Neural cell (in vitro differentiated cells): ENCODE measurements around the genes TENM3 and IRF2.

GRCh38 chr4:182243279-182243720 is at the start of gene TENM3:
TENM3 (plus strand) TSS chr4:182243402.
- RAMPAGE, long total RNA, result no peak

GRCh38 chr4:182887833-182888253 is 29.3 kb downstream of the DCTD start:
- RAMPAGE, long total RNA, result no peak

DNA sequence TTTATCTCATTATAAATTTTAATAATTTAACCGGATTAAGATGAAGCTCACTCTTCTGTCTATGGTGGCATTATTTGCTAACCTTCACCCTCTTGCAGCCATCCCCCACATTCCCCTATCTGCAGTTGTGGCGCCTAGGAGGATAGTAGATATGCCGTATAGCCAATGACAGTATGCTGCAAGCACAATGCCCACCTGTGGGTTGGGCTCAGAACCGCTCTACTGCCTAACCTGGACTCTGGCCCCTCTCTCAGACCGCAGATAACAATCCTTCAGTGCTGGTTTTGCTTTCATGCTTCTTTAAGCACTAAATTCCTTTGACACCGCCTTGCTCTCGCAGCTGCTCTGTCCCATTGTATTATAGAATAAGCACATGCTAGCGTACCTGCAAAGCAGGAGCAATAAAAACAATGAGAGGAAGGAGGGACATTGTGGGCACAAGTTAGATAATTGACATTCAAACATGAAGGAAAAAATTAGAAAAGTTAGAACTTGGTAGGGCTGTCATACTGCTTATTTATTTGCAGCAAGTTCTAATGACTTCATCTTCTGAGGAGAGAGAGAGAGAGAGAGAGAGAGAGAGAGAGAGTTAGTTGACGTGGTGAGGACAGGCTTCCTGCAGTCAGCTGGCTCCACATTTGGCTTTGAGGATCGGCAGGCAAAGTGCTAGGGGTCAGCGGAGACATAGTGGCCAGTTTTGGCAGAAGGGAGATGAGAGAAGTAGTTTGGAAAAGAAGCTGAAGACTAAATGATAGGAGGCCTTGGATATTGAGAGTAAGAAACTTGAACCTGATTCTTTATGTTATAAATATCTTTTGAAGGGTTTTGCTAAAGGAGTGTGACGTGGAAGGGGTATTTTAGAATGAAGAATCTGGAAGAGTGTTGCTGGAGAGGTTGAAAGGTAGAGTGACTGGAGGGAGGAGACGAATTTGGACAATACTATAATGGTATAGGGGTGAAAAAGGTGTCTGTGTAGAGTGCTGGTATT is 55.9 kb downstream of the WWC2 start:
- RAMPAGE, long total RNA, result no peak

DNA sequence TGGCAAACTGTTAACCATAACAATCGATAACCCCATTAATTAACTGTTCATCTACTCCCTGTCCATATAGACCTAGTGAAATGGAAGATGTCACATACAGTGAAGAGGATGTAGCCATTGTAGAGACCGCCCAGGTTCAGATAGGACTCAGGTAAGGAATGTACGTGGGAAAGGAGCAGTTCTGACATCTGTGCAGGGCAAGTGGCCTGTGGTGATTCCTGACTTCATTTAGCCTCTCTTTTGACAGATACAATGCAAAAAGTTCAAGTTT is 54.5 kb downstream of the CLDN22 start:
- RAMPAGE, long total RNA, result no peak

- RAMPAGE, long total RNA, result no peak
Observed at GRCh38 chr4:183444245-183444473, 277 bp upstream of the CDKN2AIP start.

GRCh38 chr4:183482096-183482656 is 22.7 kb upstream of the ING2 start:
- RAMPAGE, long total RNA, result no peak

DNA sequence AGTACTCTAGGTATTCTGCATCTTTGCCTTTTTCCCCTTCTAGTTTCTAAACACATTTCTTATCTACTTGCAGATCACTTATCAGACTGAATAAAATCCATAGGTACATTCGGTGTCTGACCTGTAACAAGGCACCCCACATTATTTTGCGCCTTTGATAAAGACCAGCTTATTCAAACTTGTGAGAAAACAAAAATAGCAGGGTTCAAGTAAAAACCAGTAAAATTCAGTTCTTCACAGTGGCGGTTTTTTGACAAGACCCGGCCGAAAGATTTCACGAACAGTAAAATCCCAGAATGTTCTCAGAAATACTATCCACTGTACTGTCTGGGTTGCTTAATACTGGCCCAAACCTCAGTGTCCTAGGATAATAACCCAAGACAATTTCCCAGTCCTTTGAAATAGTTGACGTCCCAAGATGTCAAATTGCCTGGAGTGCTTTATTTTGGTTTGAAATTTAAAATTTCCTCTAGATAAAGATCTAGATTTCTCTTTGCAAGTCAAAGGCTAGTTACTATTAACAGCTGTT is 1.8 kb upstream of the ING2 start:
- RAMPAGE, long total RNA, result no peak

DNA sequence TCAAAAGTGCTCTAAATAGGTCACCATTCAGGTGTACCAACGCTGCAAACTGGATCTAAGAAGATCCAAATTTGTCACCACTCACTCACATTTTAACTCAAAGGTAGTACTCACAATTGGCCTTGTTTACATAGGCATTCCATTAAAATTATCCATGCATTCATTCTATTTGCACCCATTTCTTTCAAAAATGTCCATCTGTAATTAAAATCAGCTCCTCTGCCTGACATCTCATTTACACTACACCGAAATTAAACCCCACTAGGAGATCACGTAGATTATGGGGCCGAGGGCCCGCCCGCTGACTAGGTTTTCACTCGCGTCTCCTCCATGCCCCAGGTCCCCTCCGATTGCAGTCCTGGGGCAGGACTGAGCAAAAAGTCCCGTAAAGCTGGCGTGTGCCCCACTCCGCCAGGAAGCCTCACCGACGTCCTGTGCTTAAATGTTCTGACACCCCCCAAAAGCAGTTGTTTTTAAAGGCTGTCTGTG is 1.3 kb upstream of the ING2 start:
- RAMPAGE, long total RNA, result no peak

DNA sequence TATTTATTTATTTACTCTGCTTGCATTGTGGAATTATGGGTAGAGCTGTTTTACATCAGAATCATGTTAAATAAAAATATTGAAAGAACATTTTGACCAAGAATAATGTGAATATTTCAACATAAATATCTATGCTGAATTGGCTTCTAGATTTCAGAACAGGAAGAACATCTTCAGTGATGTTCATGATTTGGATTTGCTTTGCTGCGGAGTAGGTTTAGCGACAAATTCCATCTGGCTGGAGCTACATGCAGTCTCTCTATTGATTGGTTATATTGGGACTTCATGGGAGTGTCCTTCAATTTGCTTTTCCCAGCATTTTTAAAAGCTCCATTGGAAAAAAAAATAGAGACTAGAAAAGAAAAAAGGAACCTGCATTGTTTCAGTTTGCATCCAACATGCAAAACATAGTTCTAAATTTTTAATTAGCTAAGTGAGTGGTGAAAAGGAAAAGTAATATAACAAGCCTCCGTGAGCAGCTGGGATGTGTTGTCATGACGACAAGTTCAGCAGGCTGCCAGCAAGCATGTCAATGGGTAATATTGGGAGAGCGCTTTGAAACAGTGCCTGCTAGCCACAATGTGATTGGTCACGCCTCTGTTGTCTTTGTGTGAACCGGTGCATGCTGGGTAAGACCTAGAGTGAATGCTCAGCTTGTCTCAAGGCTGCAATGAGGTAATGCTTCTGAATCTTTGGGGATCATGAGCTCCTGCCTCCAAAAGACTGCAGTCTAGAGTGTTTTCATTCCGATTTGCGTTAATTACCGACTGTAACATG is 54.7 kb downstream of the STOX2 start:
- RAMPAGE, long total RNA, result no peak

- RAMPAGE, long total RNA, result no peak
Observed at GRCh38 chr4:184097089-184097716, 120.5 kb downstream of the ENPP6 start.

- RAMPAGE, long total RNA, result no peak
Observed at GRCh38 chr4:184099608-184100096, 118.0 kb downstream of the ENPP6 start.

GRCh38 chr4:184313882-184314609 is 96.4 kb upstream of the ENPP6 start:
- RAMPAGE, long total RNA, result no peak

GRCh38 chr4:184349294-184350106 is 124.8 kb downstream of the IRF2 start:
- RAMPAGE, long total RNA, result no peak

DNA sequence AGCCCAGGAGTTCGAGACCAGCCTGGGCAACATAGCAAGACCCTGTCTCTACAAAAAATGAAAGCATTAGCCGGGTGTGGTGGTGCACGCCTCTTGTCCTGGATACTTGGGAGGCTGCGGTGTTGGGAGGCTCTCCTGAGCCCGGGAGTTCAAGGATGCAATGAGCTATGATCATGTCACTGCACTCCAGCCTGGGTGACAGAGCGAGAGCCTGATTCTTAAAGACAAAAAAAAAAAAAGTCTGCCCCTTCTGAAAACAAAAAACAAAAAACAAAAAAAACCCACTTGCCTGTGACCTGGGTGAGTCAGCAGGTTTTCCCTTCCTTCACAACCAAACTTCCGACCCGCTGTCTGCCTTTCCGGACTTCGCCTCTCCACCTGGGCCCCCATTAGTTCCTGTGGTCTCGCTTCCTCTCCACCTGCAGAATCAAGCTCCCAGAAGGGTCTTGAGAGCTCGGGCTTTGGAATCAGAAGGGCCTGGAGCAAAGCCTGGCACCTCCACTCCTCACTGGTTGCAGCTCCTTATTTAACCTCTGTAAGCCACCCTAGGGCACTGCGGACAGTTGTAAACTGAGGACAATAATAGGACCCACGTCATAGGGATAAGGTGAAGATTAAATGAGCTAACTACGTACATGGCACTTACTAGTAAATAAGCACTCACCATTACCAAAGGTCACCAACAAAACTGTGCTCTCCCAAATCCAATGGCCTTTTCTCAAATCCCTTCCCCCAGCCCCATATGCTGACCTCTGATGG is 64.5 kb downstream of the IRF2 start:
- RAMPAGE, long total RNA, result no peak

GRCh38 chr4:184473914-184474757 is at the start of gene IRF2:
IRF2 (minus strand) TSS chr4:184474550.
- RAMPAGE, long total RNA, result start-site peak on the minus strand at chr4:184474544-184474552, 64 and 53 reads in 2 replicates

GRCh38 chr4:184752610-184752959 is 18.7 kb upstream of the CENPU start:
- RAMPAGE, long total RNA, result no peak

DNA sequence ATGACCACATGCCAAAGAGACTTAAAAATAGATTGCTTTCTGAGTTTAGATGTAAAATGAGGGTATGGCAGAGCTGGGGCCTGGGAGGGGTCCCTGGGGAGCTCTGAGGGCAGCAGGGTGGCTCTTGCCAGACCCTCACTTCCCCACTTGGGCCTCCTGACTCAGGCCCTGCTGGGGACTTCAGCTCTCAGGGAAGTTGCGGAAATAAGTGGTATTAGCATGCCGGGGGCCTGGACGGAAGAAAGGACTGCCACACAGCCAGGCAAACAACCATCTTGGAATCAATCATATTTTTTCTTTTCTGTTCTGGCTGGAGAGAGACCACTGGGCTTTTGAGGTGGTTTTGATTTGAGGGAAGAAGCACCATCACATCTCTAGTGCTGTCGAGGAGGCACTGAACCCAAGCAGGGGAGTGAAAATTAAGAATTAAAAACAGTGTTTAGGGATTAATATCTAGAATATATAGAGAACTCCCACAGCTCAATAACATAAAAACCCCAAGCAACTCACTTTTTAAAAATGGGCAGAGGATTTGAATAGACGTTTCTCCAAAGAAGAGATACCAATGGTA is 19.1 kb upstream of the CENPU start:
- RAMPAGE, long total RNA, result no peak

GRCh38 chr4:184792899-184794147 is 32.4 kb downstream of the ACSL1 start:
- RAMPAGE, long total RNA, result no peak

GRCh38 chr4:184794549-184795523 is 30.9 kb downstream of the ACSL1 start:
- RAMPAGE, long total RNA, result no peak

DNA sequence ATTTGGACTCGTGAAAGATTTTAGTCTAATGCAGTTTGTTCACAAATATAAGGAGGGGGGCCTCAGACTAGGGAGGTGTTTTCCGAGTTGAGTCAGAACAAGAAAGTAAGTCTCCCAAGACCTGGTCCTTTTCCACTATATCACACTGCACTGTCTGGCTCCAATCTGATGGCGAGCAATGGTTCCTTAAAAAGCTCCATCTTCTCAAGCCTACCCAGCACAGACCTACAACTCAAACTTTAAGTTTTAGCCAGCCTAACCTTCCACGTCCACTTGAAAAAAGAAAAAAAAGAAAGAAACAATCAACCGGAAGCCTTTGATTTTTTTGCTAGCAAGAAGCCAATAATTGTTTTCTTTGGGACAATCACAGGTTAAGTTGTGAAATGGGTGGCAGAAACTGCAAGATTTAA is 1.2 kb downstream of the ACSL1 start:
- RAMPAGE, long total RNA, result no peak